Tongue (tissue), 2 donors: ENCODE measurements around the genes TMPRSS4 and KMT2A.

GRCh38 chr11:117691503-117691922 is 105.5 kb downstream of the DSCAML1 start:
- RAMPAGE, long total RNA: no peak

DNA sequence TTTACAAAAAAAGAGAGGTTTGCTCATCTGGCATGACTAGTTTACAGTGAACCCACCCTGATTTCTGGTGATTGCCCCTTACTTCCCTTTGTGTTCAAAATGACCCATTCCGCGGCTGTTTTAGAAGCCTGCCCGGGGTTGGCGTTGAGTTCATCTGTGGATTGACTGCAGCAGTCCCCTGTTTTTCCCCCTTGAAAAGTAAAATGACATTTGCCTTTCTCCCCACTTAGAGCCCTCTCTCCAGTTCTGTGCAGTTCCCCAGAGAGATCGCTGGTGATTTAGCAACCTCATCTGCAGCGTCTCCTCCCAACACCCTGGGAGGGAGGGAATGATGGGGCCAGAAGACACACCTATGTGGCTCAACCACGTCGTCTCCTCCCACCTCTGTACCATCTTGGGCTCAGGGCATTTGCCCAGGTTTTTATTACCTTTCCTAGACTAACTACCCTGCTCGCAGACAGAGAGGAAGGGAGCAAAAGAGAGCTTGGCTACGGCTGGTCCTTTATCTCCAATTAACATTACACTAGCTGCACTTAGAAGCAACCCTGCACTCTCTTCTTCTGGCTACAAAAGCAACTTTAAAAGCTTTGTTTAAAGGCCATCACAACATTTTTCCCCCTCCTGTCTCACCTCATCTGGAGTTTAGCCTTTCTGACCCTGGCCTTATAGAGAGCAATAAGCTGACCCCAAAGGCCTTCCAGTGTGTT is 73.4 kb downstream of the DSCAML1 start:
- RAMPAGE, long total RNA: no peak

- RAMPAGE, long total RNA: no peak
These were observed 2.2 kb upstream of the FXYD2 start for GRCh38 chr11:117826753-117827223.

DNA sequence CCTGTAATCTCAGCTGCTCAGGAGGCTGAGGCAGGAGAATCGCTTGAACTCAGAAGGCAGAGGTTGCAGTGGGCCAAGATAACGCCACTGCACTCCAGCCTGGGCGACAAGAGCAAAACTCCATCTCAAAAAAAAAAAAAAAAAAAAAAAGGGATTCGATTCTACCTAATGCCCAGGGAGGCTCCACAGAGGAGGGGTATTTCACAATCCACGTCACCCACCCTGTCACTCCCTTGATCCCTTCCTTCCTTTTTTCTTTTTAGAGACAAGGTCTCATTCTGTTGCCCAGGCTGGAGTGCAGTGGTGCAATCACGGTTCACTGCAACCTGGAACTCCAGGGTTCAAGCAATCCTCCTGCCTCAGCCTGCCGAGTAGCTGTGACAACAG is 11.5 kb upstream of the FXYD2 start:
- RAMPAGE, long total RNA: no peak

DNA sequence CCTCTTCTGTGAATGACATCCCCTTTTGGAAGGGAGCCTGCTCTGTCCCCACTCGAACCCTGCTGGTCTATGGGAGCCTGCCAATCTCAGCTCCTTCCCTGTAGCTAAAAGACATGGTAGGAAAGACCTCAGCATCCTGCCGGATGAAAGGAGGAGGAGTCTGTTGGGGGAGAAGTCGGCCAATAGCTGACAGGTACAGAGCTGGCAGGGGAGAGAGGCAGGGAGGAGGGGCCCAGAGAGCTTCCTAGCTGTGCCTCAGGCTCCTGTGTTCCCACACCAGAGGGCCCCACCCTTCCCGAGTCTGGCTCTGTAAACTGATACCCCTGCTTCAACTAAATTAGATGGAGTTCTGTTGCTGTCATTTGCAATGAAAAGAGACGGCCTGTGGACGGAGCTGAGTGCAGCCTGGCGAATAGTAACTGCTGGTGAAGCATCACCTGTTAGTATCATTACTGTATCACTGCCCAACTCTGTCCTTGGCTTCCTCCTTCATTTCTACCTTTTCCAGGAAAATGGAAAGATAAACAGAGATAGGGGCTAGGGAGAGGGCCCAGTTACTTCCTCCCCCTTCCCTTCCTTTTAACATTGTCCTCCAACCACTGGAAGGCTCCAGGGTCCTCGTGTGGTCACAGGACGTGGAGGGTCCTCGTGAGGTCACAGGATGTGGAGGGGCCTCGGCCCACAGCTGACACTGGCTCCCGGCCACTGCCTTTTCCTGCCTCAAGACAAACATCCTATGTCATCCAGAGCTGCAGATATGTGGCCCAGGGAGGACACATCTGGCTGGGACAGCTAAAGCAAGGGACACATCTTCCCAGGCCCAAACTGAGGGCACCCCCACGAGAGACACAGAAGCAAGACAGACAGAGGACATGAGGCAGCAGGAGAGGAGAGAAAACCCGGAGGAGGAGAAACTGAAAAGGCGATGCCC is 15.0 kb downstream of the FXYD6 start:
- RAMPAGE, long total RNA: no peak

DNA sequence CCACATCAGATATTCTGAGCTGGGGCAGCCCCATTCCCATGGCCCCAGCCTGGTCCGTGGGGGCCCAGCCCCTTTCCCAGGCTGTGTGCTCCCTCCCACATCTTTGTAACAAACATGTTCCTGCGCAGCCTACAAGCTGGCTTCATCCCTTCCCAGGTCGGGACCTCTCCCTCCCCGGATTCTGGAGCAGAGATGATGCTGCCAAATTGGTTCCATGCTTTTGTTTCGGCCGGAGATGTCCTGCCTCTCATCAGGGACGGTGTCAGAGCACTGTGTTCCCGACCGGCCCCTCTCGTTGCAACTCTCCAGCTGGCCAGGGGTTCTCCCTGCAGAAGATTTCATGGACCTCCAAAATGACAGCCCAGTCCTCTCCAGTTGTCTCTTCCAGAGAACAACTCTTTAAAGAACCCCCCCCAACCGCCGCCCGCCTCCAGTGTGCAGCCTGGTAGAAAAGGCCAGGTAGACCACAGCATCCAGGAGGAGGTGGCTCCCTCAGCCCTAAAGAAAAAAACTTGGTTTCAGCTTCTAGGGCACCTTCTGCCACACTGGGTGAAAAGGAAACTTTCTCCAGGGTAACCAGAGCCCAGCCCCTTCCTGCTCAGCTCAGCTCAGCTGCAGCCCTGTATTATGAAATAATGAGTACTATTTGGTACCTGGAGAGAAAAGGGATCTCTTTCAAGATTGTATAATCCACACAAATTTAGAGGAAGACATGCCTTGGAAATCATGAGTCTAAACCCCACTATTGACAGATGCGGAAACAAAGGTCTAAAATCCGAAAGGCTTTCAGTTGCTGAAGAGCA is 3.6 kb downstream of the FXYD6 start:
- RAMPAGE, long total RNA: no peak

- RAMPAGE, long total RNA: no peak
These were observed 24.6 kb downstream of the IL10RA start for GRCh38 chr11:118010493-118011581.

GRCh38 chr11:118076397-118077523 is at the start of gene TMPRSS4:
Gene TMPRSS4, plus strand, starts transcription at chr11:118077078.
- RAMPAGE, long total RNA: start-site peak on the plus strand at chr11:118077040-118077078, 19 and 13 reads in 2 replicates

GRCh38 chr11:118194911-118195687 is 18.7 kb upstream of the SCN2B start:
- RAMPAGE, long total RNA: no peak

- RAMPAGE, long total RNA: no peak
These were observed 3.2 kb downstream of the CD3D start for GRCh38 chr11:118339307-118339745.

- RAMPAGE, long total RNA: no peak
These were observed 1.1 kb upstream of the KMT2A start for GRCh38 chr11:118434988-118435834.

- RAMPAGE, long total RNA: no peak
These were observed at the start of gene KMT2A for GRCh38 chr11:118436305-118437018. Gene KMT2A, plus strand, starts transcription at chr11:118436492.

DNA sequence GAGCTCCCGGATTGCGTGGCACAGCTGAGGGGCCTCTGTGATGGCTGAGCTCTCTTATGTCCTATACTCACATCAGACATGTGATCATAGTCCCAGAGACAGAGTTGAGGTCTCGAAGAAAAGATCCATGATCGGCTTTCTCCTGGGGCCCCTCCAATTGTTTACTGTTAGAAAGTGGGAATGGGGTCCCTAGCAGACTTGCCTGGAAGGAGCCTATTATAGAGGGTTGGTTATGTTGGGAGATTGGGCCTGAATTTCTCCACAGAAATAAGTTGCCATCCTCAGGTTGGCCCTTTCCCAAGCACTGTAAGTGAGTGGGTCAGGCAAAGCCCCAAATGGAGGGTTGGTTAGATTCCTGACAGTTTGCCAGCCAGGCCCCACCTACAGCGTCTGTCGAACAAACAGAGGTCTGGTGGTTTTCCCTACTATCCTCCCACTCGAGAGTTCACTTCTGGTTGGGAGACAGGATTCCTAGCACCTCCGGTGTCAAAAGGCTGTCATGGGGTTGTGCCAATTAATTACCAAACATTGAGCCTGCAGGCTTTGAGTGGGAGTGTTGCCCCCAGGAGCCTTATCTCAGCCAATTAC is 4.9 kb upstream of the TTC36 start:
- RAMPAGE, long total RNA: no peak

GRCh38 chr11:118523601-118524866 is 3.2 kb upstream of the TTC36 start:
- RAMPAGE, long total RNA: no peak

- RAMPAGE, long total RNA: no peak
These were observed 781 bp upstream of the TMEM25 start for GRCh38 chr11:118530008-118530813.

- RAMPAGE, long total RNA: no peak
These were observed 480 bp downstream of the TMEM25 start for GRCh38 chr11:118531444-118531900.

DNA sequence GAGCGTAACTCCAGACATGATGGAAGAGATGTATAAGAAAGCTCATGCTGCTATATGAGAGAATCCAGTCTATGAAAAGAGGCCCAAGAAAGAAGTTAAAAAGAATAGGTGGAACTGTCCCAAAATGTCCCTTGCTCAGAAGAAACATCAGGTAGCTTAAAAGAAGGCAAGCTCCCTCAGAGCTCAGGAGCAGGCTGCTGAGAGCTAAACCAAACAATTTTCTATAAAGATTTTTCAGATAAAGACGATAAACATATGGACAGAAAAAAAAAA is 4.4 kb downstream of the IFT46 start:
- RAMPAGE, long total RNA: no peak

- RAMPAGE, long total RNA: no peak
These were observed 15.5 kb downstream of the PHLDB1 start for GRCh38 chr11:118622839-118623434.

DNA sequence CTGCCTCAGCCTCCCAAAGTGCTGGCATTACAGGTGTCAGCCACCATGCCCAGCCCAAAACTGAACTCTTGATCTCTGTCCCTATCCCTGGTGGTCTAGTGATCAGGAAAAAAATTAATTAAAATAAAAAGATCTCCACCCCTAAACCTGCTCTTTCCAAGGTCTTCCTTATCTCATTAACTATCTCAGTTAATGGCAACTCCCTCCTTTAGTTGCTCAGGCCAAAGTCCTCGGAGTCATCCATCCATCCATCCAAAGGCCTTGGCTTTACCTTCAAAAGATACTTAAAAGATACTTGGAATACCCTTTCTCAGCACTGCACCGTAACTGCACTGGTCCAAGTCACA is 19.5 kb upstream of the CXCR5 start:
- RAMPAGE, long total RNA: no peak

DNA sequence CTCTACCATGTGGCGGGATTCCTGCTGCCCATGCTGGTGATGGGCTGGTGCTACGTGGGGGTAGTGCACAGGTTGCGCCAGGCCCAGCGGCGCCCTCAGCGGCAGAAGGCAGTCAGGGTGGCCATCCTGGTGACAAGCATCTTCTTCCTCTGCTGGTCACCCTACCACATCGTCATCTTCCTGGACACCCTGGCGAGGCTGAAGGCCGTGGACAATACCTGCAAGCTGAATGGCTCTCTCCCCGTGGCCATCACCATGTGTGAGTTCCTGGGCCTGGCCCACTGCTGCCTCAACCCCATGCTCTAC is 10.5 kb downstream of the CXCR5 start:
- RAMPAGE, long total RNA: no peak